LUHMES (cell line): Measurements from ENCODE around the gene THYN1.

GRCh38 chr11:132126242-132126742, 755.9 kb downstream of the NTM start:
- PRO-cap, result no peak

GRCh38 chr11:132718959-132719665, 813.2 kb downstream of the OPCML start:
- PRO-cap, result no peak

DNA sequence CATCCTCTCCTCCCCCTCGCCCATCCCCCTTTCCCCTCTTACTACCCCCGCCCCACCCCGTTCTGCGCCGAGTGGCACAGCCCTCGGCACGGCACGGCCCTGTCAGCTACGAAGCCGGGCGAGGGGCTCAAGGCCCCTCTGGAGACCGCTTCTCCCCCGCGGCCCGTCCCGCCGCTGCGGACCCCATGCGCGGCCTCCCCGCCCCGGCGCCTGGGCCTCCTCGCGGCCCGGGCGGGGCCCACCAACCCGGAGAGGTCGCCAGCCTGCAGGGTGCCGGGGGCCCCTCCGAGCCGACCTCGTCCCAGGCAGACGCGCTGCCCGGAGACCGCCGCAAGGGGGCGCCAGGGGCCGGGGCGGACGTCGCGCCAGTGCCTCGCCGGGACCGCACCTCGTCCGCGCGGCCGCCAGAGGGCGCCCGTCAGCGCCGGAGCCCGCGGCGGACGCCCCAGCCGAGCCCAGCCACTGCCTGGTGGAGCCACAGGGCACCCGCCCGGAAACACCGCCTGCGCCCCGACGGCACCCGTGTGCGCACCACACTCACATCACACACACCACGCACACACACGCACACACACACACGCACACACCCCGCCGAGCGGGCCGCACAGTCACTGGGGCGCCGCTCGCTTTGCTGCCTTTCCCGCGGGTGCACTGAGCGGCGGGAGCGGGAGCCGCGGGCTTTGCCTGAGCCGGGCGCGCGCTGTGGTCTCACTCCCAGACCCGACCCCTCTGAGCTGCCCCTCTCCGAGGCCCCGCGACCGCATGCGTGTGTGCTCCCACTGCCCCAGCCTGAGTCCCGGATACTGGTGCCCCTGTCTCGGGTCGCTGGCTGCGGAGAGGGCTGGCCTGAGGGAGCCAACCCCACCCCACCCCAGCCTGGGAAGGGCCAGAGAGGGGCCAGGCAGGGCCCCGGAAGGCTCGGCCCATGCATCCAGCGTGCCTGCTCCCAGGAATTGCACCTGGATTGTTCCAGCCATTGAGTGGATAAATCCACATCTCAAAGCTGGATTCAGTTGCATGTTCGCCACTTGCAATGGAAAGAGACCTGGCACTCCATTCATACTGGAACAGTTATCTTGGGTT, 449.4 kb downstream of the OPCML start:
- PRO-cap, result no peak

- PRO-cap, result no peak
These were observed 30.2 kb downstream of the OPCML start for GRCh38 chr11:133501987-133502654.

DNA sequence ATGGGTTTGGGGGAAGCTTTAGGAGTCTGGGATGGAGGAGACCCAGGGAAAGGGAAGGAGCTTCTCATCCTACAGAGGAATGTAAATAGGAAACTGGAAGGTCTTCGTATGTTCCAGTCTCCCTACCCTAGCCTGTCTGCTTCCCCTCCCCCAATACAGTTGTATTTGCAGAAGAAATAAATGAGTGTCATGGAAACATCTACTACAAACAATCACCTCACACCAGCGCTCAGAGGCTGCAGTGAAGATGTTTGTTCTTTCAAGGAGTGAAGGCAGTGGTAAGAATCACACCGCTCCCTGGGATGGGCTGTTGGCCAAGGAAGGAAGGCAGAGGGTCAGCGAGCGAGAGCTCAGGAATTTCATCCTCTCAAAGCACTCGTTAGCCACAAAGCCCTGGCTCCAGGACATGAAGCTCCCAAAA, 1.1 kb upstream of the IGSF9B start:
- PRO-cap, result no peak

DNA sequence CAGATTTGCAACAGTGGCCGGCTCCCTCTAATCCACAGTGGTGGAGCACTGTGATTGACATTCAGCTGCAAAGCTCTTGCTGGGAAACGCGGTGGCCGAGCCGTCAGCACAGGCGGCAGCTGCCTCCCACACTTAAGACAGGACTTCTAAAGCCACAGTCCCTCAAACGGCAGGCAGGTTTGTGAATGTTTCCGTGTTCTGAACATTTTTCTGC, 31.2 kb upstream of the JAM3 start:
- PRO-cap, result bidirectional peak, plus-strand start at position 144 of the sequence, minus-strand start at position 57 of the sequence

DNA sequence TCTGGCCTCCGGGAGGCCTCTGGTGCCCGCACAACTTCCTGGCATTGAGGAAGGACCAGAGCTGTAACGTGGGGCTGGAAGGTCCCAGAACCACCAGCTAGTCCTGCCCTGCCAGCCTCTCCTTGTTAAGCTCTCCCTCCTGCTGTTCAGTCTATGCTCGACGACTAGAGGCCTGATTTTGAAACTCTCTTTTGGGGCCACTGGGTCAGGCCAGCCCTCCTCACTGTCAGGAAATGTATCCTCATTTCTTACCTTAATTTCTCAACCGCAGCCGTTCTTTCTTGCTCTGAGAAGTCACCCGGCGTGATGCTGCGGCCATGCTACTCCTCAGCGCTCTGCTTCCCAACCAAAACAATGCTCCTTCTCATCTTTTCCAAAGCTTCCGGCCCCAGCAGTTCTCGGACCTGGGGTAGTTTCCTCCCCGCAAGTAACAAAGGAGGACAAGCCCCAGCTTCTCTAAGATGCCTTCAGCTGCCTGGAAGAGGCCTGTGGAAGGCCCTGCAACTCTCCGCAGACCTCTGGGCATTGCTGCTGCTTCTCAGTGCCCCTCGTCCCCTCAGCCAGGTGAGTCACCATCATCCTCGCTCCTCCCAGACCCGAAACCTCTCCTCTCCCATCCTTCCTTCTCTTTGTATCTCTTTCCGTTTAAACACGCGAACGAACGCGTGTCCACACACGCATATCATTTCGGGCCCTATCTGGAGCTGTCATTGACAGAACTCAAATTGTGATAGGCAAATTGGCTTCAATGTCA, 22.3 kb upstream of the JAM3 start:
- PRO-cap, result no peak

DNA sequence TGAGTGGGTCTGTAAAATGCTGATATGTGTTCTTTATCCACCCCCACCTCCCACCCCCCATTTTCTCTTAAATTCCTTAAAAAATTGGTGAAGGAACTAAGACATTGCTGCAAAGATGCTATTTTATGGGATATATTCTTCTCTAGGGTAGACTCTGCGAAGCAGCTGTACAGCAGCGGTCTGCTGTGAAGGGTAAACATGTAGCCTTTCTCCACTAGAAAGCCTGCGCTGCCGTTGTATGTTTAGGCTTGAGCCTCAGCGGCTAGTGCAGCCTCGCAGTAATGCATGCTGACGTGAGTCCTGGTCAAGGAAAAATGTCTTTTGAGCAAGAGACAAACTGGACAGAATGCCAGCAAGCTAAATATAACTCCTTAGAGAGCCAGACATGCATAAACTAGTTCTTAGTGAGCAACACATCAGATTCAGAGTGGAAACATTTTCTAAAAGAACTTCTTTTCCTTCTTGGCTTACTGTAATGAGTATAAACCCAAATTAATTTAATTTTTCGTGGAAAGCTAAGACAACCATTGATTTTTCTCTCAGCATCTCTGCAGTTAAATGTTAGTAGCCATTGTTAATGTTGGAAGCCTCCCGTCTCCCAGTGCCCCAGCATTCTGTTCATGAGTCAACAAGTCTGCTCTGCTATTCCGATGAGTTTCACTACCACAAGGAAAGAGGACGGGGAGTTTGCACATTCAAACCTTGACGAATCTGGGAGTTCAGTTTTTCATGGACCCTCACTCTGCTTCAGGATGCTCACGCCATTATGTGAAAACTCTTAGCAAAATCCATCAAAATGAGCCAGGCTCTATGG, 51.3 kb downstream of the JAM3 start:
- PRO-cap, result no peak

DNA sequence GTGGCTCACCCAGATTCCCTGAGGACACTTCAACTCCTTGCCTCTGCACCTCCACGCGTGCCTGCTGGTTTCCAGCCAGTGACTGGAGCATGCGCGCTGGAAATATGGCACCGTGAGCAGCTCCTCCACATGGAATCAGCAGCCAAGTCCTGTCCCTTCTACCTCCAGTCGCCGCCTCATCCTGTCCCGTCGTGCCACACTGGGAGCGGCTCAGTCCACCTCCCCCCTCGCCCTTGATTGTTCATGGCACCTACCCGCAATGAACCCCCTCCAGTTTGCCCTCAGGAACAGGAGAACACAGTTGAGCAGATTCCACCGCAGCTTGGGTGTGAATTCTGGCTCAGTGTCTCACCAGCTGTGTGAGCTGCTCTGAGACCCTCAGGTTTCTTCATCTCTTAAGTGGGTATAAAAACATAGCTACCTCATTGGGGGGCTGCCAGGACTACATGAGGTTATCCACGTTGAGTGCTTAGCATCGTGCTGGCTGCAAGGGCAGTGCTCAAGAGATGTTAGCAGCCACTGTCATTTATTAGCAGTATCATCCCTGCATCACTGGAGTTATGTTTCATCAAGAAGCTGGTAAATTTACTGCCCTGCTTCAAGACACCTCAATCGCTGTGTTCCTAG, 70.0 kb downstream of the NCAPD3 start:
- PRO-cap, result unidirectional peak, minus-strand start at position 124 of the sequence

DNA sequence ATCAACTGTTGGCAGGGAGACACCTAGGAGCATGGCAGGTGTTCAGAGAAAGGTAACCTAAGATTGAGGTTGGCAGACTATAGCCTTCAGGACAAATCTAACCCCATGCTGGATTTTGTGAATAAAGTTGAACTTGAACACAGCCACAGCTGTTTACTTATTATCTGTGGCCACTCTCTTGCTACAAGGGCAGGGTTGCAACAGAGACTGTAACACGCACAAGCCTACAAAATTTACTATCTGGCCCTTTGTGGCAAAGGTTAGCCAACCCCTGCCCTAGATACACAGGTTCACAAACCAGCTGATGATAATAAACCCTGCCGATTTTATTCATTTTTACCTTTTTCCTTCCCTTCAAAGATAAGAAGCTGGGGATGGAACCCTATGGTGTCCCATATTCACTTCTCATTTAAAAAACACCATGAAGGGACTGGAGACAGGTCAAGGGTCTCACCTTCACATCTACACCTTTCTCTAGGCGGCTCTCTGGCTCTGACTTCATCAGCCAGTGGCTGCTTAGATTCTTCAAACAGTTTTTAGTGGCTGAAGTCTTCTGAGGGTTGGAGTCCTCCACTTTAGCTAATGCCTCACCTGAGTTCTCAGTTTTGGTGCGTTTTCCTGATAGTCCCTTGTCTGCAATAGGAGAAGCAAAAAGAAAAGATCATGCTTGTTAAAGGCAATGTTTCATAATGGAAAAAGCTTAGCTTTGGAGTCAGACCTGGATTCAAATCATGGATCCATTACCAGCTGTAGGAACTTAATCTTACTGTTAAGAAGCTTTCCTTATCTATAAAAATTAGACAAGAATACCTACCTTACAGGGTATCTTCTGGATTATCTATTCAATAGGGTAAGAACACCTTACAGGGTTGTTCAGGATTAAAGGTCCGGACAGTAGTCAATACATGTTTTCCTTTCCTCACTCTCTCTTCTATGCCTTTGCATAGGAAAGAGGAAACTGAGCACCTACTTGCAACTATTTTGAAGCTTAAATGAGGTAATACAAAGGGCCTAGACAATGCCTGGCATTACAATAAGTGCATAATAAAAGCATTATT, 2.1 kb downstream of the THYN1 start:
- PRO-cap, result no peak

DNA sequence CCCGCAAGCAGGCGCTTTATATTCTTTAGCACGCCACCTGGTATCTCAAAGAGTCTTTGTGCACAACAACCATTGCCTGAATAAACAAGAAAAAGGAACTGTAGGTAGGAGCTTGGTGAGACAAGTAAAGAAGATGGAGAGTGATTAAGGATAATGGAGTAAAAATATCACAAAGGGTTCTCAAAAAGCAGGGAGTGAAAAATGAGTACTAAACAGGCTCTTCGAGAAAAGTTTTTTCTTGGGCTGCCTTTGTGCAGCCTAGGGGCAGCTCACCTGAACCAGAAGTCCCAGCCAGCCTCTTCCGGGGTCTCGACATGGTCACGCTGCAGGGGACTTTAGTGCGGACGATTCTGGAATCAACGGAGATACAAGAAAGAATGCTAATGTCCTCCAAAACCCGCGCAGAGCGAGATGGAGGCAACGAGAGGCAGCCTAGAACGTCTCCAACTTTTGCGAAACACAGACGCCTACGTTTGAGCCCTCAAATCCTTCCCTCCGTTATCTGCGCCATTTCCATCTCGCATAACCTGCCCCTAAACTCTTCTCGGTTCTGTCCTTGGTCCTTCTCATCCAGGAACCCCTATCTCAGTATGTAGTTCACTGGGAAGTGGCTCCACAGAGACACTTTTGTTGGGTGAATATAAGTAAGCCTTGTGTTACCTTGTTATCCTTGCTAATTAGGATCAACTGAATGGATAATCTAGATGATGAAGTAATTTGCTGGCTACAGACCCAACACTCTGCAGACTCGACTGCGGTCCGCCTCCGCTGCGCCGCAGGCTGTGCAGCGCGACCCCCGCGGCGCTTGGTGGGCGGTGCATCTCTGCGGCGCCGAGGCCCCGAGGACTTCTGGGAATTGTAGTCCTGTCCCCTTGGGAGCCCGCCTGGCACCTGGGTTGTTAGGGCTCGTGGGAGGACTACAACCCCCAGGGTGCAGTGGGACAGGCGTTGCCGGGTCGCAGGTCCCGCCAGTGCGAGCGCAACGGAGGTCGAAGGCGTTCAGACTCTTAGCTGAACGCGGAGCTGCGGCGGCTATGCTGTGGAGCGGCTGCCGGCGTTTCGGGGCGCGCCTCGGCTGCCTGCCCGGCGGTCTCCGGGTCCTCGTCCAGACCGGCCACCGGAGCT, at the start of gene THYN1:
TSS of gene THYN1 (minus strand) at position 786 of the 1,125 bp plus-strand sequence.
- PRO-cap, result bidirectional peak, plus-strand start at position 338 of the sequence, minus-strand start at position 286 of the sequence; bidirectional peak, plus-strand start at position 1,001 of the sequence, minus-strand start at position 785 of the sequence

DNA sequence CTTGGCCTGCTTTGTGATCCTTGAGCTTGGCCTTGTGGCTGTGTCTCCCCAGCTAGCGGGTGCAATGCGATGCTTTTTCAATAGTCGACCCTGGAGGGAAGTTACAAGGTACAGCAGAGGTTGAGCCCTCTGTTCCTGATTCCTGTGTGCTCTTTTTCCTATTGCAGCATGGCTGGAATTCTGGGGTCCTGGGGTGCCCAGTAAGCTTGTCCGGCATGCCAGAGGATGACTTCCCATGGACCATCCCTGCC, 225.6 kb upstream of the B3GAT1 start:
- PRO-cap, result no peak

DNA sequence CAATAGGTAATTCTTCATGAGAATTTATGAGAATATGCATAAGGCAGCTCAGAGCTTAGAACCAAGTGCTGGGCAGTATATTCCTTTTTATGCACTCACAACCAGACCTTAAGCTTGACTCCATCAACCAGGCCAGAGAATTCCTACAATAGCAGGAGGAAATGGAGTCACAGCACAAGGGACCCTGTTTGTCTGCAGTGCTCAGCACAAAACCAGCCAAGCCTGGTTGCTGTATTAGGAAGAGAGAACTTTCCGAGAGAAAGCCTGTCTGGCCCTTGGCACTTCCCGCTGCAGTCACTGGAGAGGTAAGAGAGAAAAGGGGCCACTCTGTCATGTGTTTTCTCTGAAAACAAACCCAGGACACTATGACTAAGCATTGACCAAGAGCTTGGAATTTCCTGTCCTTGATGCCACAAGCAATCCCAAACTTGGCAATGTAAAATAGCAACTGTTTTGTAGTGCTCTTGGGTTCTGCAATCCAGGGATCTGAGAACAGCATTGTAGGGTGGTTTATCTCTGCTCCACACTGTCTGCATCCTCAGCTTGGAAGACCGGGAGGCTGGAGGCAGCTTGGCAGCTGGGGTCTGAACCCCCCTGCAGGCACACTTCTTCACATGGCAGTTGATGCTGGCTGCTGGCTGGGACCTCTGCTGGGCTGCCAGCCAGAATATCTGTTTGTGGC, 537.0 kb upstream of the B3GAT1 start:
- PRO-cap, result no peak